Occipital lobe (tissue), 2 donors: ENCODE measurements around the genes PABIR3, SMIM10L2A, INTS6L, GPR101 and MCF2.

DNA sequence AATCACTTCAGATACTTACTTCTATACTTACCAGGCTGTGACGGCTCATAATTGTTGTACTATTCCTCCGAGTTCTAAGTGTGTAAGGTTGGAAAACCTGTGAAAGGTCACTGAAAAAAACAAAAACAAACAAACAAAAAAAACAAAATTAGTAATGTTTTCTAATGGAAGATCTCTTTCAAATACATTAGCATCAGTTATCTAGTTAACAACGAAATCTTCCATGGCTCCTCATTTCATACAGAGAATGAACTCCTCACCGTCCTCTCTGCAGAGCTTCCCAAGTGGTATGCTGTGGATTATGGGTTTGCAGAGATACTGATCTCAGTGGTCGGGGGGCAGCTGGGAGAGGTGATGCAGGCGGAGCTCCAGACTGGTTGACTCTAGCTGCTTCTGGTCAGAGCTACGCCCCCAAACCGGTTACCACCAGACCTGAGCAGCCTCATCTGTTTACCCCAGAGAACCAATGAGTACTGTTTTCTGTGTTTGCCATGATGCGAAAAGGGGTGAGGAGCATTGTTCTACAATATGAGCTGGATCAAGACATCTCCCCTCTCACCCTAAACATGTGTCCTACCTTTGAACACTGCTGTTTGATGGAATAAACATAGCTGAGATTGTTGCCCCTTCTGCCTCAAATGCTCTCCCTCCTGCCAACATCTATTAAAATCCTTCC lies 3.1 kb downstream of the PABIR2 start:
- RAMPAGE, long total RNA, result no peak

- RAMPAGE, long total RNA, result no peak
Observed at GRCh38 chrX:134803569-134804209, 3.3 kb upstream of the PABIR3 start.

DNA sequence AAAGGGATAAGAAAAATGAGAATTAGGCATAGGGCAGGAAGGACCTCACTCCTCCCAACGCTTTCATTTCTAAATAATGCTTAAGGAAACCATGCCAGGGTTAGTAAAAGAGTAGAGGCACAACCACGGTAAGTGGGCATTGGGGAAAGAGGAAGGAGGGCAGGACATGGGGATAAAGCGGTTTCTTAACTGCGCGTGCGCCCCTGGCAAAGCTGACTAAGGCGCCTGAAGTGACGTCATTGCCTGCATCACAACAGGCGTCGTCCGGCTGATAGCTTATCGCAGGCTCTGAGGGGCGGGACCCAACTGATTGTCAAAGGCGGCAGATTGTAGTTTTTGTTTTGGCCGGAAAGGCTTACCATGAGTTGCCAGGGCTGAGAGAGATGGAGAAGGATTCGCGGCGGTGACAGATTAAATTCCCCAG lies at the start of gene PABIR3:
TSS of gene PABIR3 (plus strand) at position 339 of the 424 bp plus-strand sequence.
- RAMPAGE, long total RNA, result start-site peak on the plus strand centred at position 303 of the sequence, 122 bp wide, 27 and 18 reads in 2 replicates

- RAMPAGE, long total RNA, result no peak
Observed at GRCh38 chrX:134881237-134881618, 33.8 kb downstream of the MOSPD1 start.

- RAMPAGE, long total RNA, result no peak
Observed at GRCh38 chrX:135251844-135252043, 117 bp upstream of the ETDA start.

DNA sequence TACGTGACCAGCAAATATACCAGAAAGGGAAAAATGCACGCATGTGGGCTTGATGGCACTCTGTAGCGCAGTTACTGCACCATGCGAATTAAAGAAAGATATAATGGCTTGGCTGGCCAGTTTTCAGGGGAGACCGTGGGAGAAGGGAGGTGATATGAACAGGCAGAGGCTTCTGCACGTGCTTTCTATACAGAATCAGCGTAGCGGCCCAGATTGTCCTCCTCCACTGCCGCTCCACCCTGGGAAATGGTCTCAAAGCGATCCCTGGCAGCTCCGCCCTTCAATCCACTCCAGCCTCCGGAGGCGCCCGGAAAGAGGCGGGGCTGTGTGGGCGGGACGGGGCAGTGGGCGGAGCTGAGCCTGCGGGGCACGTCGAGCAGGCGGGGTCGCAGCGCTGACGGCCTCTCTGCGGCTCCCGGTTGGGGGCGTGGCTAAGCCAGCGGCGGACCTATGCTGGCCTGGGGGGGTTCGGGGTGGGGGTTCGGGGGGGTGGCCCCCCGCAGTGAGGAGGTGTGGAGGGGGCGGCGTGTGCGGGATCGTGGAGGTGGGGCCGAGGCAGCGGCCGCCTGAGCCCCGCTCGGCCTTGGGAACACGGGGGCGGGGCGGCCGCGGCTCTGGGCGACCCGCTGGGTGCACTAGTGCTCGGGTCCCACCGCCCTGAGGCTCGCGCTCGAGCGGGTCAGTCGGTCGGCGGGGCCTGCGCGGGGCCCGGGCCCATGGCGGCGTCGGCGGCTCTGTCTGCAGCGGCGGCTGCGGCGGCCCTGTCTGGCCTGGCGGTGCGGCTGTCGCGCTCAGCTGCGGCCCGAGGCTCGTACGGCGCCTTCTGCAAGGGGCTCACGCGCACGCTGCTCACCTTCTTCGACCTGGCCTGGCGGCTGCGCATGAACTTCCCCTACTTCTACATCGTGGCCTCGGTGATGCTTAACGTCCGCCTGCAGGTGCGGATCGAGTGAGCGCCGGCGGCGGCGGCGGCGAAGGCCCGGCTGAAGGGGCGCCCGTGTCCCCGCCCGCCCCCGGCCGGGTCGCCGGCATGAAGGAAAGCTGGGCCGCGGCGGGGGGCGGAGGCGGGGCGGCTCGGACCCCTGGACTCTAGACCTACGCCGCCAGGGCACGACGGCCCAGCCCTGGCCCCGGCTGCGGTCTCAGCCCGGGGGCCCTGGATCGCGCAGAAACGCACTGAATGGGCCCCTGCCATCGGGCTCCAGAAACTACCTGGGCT lies at the start of gene SMIM10L2A:
TSS of gene SMIM10L2A (plus strand) at position 529 of the 1,219 bp plus-strand sequence.
- RAMPAGE, long total RNA, result no peak

GRCh38 chrX:135520232-135521317 lies at the start of gene INTS6L:
Gene INTS6L, plus strand, starts transcription at chrX:135520660.
- RAMPAGE, long total RNA, result no peak

GRCh38 chrX:136148176-136148883 lies 48.5 kb upstream of the FHL1 start:
- RAMPAGE, long total RNA, result no peak

DNA sequence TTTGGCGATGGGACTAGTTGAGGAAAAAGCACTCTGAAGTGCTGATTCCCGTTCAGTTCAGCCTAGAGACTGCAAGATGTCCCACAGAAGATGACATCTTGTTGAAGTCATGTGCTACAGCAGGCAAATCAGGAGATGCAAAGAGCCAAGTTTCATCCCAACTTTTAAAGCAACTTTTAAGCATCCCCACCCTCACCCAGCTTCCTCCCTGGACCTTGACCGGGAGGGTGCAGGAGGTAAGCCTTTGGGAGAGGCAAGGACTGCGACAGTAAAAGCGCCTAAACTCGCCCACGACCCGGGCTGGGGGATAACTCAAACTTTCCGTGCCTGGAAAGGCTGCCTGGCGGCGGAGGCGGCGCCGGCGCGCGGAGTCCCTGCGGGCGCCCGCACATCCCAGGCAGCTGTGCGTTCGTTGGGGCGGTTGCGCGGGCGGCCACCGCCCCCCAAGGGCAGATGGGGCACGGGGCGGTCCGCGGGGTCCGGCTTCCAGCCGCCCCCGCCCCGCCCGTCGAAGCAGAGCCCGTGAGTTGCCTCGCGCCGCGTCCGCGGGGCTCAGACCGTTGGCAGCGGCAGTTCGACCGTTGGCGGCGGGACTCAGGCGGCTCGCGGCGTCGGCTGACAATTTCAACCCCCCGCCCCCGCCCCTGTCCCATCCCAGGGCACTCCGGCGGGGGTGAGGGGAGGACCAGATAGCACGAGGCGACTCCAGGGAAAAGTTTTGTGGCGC lies 565 bp downstream of the MAP7D3 start:
- RAMPAGE, long total RNA, result no peak

- RAMPAGE, long total RNA, result no peak
Observed at GRCh38 chrX:136491383-136491790, 3.6 kb downstream of the BRS3 start.

DNA sequence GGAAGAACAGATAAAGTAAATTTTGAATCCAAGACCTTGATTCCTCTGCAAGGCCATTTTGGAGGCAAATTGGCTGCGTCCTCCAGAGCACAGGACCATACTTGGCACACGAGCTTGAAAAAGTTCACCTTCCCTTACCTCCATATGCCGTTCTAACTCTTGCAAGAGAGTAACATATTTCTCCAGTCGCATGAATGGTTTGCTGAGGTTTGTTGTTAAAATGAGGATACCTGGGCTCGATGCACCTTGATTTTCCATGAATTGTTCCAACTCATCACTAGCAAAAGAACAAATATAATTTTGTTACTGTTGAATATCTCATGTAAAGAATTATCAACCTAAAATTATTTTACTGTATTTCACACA lies 42.5 kb downstream of the CD40LG start:
- RAMPAGE, long total RNA, result no peak

DNA sequence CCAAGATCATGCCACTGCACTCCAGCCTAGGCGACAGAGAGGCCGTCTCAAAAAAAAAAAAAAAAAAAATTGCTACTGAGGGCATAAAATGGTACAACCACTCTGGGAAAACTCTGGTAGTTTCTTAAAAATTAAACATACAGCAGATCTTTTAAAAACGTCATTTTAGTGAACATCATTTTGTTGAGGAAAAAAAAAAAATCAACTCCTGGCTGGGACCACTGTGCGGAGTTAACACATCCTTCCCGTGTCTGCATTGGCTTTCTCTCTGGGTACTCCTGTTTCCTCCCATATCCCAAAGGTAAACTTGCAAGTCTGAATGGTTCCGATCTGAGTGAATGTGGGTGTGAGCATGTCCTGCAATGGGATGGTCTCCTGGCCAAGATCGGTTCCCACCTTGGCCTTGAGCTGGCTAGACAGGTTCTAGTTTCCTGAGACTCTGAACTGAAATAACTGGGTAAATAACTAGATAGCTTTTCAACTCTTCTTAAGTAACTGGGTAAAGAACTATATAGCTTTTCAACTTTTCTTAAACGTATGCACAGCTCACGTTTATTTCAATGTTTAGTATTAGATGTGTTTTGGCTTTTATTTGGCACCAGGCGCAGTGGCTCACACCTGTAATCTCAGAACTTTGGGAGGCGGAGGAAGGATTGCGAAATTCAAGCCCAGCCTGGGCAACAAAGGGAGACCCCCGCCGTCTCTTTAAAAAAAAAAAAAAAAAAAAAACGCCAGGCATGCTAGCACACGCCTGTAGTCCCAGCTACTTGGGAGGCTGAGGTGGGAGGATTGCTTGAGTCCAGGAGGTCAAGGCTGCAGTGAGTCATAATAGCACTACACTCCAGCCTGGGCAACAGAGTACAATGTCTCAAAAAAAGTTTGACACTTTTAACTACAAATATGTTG lies 14.1 kb downstream of the RBMX start:
- RAMPAGE, long total RNA, result no peak

- RAMPAGE, long total RNA, result no peak
Observed at GRCh38 chrX:136873219-136874129, 7.1 kb downstream of the RBMX start.

DNA sequence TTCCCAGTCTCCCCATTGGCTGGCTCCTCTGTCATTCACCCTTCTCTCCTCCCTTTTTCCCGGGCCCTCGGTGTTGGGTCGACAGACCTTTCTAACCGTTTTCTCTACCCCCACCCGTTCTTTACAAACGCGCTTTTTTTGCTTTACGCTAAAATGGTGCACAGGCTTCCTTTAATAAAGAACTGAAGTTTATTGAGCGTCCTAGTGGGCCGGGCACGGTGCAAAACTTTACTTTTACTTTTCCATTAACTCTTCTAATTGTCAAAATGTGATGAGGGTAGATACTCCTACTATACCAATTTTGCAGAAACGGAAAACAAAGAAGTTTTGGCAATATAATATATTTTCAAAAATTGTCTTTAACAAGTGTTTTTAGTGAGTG lies 298 bp upstream of the RBMX start:
- RAMPAGE, long total RNA, result no peak

GRCh38 chrX:137033925-137034131 lies at the start of gene GPR101:
Gene GPR101, minus strand, starts transcription at chrX:137033995.
- RAMPAGE, long total RNA, result no peak

DNA sequence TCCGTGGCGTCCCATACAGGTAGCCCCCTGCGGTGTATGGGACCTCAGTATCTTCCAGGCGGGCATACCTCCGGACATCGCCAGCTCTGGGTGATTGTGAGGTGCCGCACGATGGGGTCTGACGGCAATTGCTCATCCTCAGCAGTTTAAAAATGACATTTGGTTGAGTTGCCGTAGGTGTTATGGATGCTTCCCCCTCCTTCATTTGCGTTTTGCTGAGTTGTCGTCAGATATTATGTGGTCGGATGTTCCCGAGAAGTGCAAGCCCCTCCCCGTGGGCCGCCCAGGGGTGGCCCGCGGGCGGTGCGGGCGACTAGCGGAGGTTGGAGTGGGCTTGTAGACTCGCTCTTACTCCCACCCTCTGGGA lies 18.3 kb upstream of the GPR101 start:
- RAMPAGE, long total RNA, result no peak

DNA sequence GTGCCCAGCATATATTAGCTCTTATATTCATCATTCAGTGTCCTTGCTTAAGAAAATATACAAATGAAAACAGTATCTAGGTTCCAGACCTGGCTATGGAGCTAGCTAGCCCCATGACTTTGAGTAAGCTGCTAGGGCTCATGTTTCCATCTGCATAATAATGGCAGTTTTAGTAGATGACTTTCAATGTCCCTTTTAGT lies 435.3 kb downstream of the ZIC3 start:
- RAMPAGE, long total RNA, result no peak

DNA sequence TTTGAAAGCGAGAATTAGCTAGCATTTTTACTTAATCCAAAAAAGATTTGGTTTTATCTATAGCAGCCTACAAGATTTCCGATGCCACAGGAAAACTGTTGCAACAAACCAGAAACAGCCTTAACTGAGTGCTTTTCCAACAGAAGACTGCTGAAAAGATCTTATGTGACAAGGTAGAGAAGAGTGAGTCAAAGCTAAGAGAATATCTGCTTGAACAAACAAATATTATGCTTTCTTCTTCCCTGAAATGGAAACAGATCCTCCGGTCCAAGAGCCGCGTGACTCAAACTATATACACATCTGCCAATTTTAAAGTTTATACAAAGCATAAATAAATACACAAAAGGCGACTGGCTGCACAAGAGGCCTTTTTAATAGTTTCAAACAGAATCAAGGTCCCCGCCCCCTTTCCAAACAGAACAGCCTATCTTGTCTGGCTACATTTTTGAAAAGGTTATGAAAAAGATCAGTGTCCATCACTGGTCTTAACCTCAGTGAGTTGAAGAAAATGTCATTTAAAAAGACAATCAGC lies 329.8 kb upstream of the F9 start:
- RAMPAGE, long total RNA, result no peak

- RAMPAGE, long total RNA, result no peak
Observed at GRCh38 chrX:139707870-139708463, at the start of gene MCF2. Gene MCF2, minus strand, starts transcription at chrX:139708167.

- RAMPAGE, long total RNA, result no peak
Observed at GRCh38 chrX:139726970-139728039, 19.3 kb upstream of the MCF2 start.